ENCODE measurements around the gene ABR.

DNA sequence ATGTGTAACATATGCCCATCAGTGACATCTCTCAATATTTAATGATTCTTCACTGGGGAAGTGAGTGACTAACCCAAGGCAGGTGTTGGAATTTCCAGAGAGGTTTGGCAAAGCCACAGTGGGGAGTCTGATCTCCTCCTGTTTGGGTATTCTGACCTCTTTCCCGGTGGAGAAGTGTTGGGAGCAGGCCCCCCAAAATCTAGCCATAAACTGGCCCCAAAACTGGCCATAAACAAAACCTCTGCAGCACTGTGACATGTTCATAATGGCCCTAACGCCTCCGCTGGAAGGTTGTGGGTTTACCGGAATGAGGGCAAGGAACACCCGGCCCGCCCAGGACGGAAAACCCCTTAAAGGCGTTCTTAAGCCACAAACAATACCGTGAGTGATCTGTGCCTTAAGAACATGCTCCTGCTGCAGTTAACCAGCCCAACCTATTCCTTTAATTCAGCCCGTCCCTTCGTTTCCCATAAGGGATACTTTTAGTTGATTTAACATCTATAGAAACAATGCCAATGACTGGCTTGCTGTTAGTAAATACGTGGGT is 4.3 kb upstream of the DOC2B start:
- RAMPAGE, long total RNA: no peak
- RRBS, 2 experiments: no CpG with 5 or more reads among the region's 12 CpGs
CAGE:
- cytosol, long polyA minus RNA: no peak
- cytosol, long polyA plus RNA: no peak
- long polyA plus RNA: no peak
- nucleolus, long total RNA: no peak
- nucleus, long polyA plus RNA: no peak
- nucleus, long total RNA: no peak

DNA sequence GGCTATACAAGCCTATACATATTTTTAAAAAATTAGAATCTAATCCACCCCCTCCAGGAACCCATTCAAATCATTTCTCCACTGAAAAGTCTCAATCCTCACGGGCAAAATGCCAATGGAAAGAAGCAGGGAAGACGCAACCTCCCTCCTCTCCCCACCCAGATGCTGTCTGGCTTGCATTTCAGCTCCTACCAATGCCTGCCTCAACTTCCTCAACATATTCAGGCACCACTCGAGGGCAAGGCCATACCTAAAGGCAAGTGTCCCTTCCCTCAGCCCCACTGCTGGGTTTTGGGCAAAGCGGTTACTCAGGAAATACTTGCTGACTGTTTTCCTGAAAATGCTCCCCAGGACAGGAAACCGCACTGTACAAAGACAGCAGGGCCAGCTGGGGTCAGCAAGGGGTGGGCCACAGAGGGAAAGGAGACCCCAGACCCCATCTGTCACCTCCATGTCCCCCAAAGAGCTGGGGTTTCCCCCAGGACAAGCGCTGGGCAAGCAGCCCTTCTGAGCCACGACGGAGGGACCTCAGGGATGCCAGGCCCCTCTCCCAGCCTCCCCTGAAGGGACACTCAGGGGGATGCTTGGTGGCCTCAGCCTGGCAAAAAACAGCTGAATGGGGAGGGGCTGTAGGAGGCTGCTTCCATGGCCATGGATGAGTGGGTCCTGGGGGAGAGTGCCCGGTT is 47.7 kb upstream of the DOC2B start:
- RAMPAGE, long total RNA: no peak
- RRBS, 2 experiments: no CpG with 5 or more reads among the region's 9 CpGs
CAGE:
- cytosol, long polyA minus RNA: no peak
- cytosol, long polyA plus RNA: no peak
- long polyA plus RNA: no peak
- nucleolus, long total RNA: no peak
- nucleus, long polyA plus RNA: no peak
- nucleus, long total RNA: no peak

GRCh38 chr17:243943-244792 is 62.7 kb upstream of the DOC2B start:
- RAMPAGE, long total RNA: no peak
- RRBS, 2 experiments: no CpG with 5 or more reads among the region's 7 CpGs
CAGE:
- cytosol, long polyA minus RNA: no peak
- cytosol, long polyA plus RNA: no peak
- long polyA plus RNA: no peak
- nucleolus, long total RNA: no peak
- nucleus, long polyA plus RNA: no peak
- nucleus, long total RNA: no peak

DNA sequence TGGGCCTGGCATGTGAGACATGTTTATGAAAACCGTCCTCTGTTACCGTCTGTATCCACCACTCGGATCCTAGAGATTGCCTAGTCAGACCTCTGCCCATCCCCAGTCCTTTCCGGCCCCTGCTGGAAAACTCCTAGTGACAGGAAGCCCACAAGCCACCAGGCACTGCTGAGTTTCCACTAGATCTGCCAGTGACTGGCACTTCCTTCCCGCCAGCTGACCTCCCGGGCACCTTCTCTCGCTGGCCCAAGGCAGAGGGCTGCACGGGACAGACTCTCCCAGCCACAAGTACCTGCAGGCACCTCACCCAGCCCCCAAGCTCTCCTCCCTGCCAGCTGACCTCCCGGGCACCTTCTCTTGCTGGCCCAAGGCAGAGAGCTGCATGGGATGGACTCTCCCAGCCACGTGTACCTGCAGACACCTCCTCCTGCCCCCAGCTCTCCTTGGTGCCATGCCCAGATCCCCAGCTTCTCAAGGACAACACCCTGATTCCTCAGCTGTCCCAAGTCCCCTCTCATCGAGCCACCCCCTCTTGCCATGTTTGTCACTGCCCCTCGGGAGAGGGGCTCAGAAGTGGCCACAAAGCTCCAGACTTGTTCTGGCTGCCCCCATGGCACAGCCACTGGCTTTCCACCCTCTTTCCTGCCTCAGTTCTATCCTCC is 66.4 kb upstream of the DOC2B start:
- RAMPAGE, long total RNA: no peak
- RRBS, 2 experiments: 22% methylated on average over 3 of the region's 12 CpGs; no CpG with 5 or more reads in 1 of the 2 experiments
CAGE:
- cytosol, long polyA minus RNA: no peak
- cytosol, long polyA plus RNA: no peak
- long polyA plus RNA: no peak
- nucleolus, long total RNA: no peak
- nucleus, long polyA plus RNA: no peak
- nucleus, long total RNA: no peak

DNA sequence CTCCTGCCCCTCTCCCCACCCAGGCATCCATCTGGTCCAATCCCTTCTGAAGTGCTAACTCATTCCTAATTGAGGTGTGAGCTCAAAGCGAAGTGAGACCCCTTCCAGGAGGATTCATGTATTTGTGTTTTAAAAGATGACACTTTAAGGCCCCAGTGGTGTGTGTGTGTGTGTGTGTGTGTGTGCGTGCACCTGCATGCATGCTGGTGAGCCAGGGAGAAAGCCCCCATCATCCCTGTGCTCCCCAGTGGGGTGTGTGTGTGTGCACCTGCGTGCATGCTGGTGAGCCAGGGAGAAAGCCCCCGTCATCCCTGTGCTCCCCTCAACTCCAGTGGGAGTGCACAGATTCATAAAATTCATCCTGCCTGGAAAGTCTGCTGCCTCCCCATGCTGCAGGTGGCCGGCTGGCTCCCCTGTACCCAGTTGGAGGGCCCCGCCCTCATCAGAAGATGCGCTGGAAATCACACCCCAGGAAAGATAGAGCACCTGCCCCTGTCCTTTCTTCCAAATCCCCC is 84.7 kb upstream of the DOC2B start:
- RAMPAGE, long total RNA: no peak
- RRBS, 2 experiments: no CpG with 5 or more reads among the region's 7 CpGs
CAGE:
- cytosol, long polyA minus RNA: no peak
- cytosol, long polyA plus RNA: no peak
- long polyA plus RNA: no peak
- nucleolus, long total RNA: no peak
- nucleus, long polyA plus RNA: no peak
- nucleus, long total RNA: no peak

GRCh38 chr17:332950-333213 is 19.7 kb downstream of the RPH3AL start:
- RAMPAGE, long total RNA: no peak
- RRBS, 2 experiments: 92 to 95% methylated on average over 1 of the region's 11 CpGs
CAGE:
- cytosol, long polyA minus RNA: no peak
- cytosol, long polyA plus RNA: no peak
- long polyA plus RNA: no peak
- nucleolus, long total RNA: no peak
- nucleus, long polyA plus RNA: no peak
- nucleus, long total RNA: no peak

GRCh38 chr17:348597-349750 is 3.6 kb downstream of the RPH3AL start:
- RAMPAGE, long total RNA: no peak
- RRBS, 2 experiments: no CpG with 5 or more reads among the region's 19 CpGs
CAGE:
- cytosol, long polyA minus RNA: no peak
- cytosol, long polyA plus RNA: no peak
- long polyA plus RNA: no peak
- nucleolus, long total RNA: no peak
- nucleus, long polyA plus RNA: no peak
- nucleus, long total RNA: no peak

GRCh38 chr17:419135-419763 is 9.1 kb downstream of the C17orf97 start:
- RAMPAGE, long total RNA: no peak
- RRBS, 2 experiments: no CpG with 5 or more reads among the region's 13 CpGs
CAGE:
- cytosol, long polyA minus RNA: no peak
- cytosol, long polyA plus RNA: no peak
- long polyA plus RNA: no peak
- nucleolus, long total RNA: no peak
- nucleus, long polyA plus RNA: no peak
- nucleus, long total RNA: no peak

DNA sequence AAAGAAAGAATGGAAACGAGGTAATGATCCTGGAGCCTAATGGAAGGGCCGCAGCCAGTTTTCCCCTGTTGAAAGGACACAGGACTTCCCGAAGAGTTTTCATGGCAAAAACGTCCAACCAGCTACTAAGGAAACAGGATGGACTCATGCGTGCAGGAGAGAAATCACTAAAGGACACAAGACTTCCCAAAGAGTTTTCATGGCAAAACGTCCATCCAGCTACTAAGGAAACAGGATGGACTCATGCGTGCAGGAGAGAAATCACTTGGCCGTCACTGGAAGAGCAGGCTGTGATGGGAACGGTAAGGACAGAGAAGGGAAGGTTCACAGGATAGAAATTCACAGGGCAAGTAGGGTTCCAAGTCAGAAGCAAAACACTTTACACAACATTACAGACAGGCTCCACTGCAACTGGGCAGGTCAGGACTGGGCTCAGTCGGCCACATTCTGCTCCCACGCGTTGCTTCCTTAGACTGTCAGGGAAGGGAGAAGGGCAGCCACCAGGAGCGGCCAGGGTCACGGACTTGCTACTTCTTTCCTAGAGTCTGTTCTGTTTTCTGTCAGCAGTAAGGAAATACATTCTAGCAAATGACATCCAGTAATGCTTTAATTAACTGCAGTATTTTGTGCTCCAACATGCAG is 102.6 kb downstream of the C17orf97 start:
- RAMPAGE, long total RNA: no peak
- RRBS, 2 experiments: no CpG with 5 or more reads among the region's 14 CpGs
CAGE:
- cytosol, long polyA minus RNA: no peak
- cytosol, long polyA plus RNA: no peak
- long polyA plus RNA: no peak
- nucleolus, long total RNA: no peak
- nucleus, long polyA plus RNA: no peak
- nucleus, long total RNA: no peak

DNA sequence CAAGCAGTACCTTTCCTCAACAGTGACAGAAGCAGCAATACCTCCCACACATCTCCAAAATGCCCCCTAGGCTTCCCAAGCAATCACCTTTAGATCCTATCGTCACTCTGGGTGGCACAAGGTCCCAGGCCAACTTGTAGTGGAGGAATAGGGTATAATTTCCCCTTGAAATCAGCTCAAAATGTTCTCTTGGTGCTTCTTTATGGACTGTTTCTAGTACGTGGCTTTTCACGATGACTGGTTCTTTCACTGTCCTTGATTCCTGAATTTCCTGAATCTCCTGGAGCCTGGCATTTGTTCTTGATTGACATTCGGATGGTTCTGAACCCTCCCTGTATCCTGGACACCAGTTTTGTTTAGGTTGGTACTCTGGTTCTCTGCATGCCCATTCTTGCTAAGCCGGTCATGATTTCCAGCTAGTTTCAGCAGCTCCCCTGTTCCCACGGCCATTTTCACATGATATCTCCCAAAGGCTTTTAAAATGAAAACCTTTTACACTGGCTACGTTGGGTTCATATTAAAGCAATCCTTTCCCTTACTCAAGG is 6.9 kb upstream of the VPS53 start:
- RAMPAGE, long total RNA: no peak
- RRBS, 2 experiments: no CpG with 5 or more reads among the region's 7 CpGs
CAGE:
- cytosol, long polyA minus RNA: no peak
- cytosol, long polyA plus RNA: no peak
- long polyA plus RNA: no peak
- nucleolus, long total RNA: no peak
- nucleus, long polyA plus RNA: no peak
- nucleus, long total RNA: no peak

DNA sequence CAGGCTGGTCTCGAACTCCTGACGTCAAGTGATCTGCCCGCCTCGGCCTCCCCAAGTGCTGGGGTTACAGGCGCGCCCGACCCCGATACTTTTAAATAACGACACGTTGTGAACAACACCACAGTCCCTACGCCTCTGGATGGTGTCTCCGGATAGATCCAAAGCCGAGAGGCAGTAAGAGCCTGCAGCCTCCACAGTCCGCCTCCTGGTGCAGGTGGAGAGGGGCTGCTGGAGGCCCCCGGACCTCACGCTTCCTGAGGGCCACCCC is 737 bp upstream of the TLCD3A start:
- RAMPAGE, long total RNA: no peak
- RRBS, 2 experiments: 0 to 11% methylated on average over 3 of the region's 16 CpGs
CAGE:
- cytosol, long polyA minus RNA: no peak
- cytosol, long polyA plus RNA: no peak
- long polyA plus RNA: no peak
- nucleolus, long total RNA: no peak
- nucleus, long polyA plus RNA: no peak
- nucleus, long total RNA: no peak

GRCh38 chr17:789034-789764 is 7.0 kb downstream of the MRM3 start:
- RAMPAGE, long total RNA: no peak
- RRBS, 2 experiments: no CpG with 5 or more reads among the region's 16 CpGs
CAGE:
- cytosol, long polyA minus RNA: no peak
- cytosol, long polyA plus RNA: no peak
- long polyA plus RNA: no peak
- nucleolus, long total RNA: no peak
- nucleus, long polyA plus RNA: no peak
- nucleus, long total RNA: no peak

GRCh38 chr17:851202-851724 is 69.1 kb downstream of the MRM3 start:
- RAMPAGE, long total RNA: no peak
- RRBS, 2 experiments: 34 to 42% methylated on average over 3 of the region's 16 CpGs
CAGE:
- cytosol, long polyA minus RNA: no peak
- cytosol, long polyA plus RNA: no peak
- long polyA plus RNA: no peak
- nucleolus, long total RNA: no peak
- nucleus, long polyA plus RNA: no peak
- nucleus, long total RNA: no peak

DNA sequence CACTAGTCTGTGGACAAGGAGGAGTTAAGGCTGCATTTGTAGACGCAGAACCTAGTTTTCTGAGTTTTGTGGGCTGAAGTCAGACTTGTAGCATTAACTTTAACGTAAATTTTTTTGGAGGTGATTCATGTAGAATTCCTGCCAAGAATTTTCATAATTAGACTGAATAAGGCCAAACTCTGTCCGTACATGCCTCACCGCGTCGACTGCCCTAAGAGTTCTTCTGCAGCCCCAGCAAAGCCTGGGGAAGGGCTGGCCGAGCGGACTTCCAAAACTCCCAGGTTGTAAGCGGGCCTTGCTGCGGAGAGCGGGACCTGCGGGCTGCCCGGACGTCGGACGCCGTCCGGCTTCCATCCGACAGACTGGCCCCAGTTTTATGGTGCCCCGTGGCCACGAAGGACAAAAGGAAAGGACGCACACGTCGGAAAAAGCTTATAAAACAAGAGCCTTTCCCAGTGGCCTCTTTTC is 75.6 kb downstream of the NXN start:
- RAMPAGE, long total RNA: no peak
- RRBS, 2 experiments: no CpG with 5 or more reads among the region's 24 CpGs
CAGE:
- cytosol, long polyA minus RNA: no peak
- cytosol, long polyA plus RNA: no peak
- long polyA plus RNA: no peak
- nucleolus, long total RNA: no peak
- nucleus, long polyA plus RNA: no peak
- nucleus, long total RNA: no peak

DNA sequence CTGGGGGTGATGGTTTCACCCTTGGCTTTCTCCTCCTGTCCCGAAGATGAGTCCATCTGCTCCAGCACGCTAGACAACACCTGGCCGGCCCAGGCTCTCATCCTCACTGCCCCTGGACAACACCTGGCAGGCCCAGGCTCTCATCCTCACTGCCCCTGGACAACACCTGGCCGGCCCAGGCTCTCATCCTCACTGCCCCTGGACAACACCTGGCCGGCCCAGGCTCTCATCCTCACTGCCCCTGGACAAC is 58.1 kb downstream of the NXN start:
- RAMPAGE, long total RNA: no peak
- RRBS, 2 experiments: no CpG with 5 or more reads among the region's 5 CpGs
CAGE:
- cytosol, long polyA minus RNA: no peak
- cytosol, long polyA plus RNA: no peak
- long polyA plus RNA: no peak
- nucleolus, long total RNA: no peak
- nucleus, long polyA plus RNA: no peak
- nucleus, long total RNA: no peak

GRCh38 chr17:980677-981449 is 1.3 kb upstream of the NXN start:
- RAMPAGE, long total RNA: no peak
- RRBS, 2 experiments: no CpG with 5 or more reads among the region's 37 CpGs
CAGE:
- cytosol, long polyA minus RNA: no peak
- cytosol, long polyA plus RNA: no peak
- long polyA plus RNA: no peak
- nucleolus, long total RNA: no peak
- nucleus, long polyA plus RNA: no peak
- nucleus, long total RNA: no peak

DNA sequence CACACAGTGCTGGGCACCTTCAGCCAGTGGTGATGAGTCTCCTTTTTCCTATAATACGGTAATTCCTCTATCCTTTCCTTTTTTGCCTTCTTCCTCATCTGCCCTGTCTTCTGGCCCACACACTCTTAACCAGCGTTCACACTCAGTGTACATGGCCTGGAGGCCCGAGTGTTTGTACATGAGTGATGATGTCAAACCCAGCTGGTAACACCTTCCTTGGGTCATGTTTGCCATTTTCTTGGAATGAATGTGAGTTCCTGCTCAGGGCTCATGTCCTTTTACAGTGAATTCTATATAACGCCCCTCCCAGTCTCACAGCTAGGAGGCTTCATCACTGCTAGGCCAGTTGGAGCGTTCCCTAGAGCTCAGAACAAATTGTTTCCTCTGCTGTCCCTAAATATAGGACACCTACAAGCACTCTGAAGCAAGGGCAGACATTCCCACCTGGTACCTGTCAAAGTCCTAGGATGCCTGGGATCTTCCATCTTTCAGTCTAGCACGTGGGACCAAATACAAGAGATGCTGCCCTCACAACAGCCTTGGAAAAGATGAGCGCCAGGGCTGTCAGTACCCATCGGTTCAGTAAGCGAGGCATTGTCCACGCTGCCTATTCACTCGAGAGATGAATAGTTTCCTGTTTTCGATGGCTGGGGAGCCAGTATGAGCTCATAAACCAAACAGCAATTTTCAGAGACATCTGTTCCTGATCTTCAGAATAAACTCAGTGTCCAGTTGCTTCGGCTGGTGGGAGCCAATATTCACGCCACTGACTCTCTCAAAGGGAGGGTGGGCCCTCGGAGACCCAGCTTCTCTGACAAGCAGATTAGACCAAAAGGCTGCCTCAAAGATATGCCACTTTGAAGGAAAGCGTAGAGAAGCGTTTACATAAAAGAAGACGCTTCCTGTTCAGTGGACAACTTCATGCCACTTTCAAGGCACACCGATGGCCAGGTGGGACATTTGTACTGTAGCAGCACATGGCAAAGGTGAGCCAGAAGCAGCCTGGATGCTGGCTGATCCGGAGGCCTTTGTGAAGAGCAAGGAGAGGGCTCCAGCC is 5.7 kb downstream of the TIMM22 start:
- RAMPAGE, long total RNA: no peak
- RRBS, 2 experiments: no CpG with 5 or more reads among the region's 20 CpGs
CAGE:
- cytosol, long polyA minus RNA: no peak
- cytosol, long polyA plus RNA: no peak
- long polyA plus RNA: no peak
- nucleolus, long total RNA: no peak
- nucleus, long polyA plus RNA: no peak
- nucleus, long total RNA: no peak

- RAMPAGE, long total RNA: no peak
- RRBS, 2 experiments: no CpG with 5 or more reads among the region's 11 CpGs
CAGE:
- cytosol, long polyA minus RNA: no peak
- cytosol, long polyA plus RNA: no peak
- long polyA plus RNA: no peak
- nucleolus, long total RNA: no peak
- nucleus, long polyA plus RNA: no peak
- nucleus, long total RNA: no peak
These were observed 10.7 kb downstream of the ABR start for GRCh38 chr17:1169023-1169471.

DNA sequence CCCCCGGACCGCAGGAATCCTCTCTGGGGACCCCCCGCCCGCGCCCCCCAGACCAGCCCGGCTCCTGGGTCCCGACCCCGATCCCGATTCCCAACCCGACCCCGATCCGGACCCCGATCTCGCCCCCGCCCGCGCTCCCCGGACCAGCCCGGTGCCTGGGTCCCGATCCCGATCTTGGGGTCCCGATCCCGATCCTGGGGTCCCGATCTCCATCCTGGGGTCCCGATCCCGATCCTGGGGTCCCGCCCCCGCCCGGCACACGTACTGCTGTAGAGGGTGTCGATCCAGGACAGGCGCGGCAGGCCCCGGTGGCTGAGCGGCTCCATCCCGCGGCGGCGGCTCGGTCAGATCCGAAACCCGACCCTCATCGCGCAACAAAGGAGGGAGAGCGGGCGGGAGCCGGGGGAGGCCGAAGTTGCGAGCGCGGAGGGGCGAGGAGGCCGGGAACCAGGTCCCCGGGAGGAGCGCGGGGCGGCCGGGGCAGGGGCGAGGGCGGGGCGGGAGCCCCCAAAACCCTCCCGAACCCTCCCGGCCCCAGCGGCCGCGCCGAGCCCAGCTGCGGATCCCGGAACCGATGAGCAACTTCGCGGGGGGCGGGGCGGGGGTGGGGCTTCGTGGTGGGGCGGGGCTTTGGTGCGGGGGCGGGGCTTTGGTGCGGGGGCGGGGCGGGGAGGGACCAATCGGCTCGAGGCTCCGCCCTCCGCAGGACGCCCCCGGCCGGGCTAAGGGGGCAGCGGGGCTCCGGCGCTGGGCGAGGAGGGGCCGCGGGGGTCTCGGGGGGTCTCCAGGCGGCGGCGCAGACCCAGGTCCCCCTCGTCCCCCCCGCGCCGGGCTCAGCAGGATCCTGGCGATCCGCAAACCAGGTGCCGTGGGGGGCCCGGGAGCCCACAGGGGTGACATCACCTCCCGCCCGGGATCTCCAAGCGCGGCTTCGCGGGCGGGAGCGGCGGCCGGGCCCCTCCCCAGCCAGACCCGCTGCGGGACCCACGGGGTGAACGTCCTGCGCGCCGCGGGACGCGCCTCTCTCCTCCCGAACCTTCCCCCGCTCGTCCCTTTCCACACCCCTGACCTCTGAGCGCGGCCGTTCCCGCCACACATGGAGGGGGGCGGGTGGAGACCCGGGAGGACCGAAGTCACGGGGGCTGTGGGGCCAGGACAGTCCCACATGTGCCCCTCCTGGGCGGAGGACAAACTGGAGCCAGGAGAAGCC is at the start of gene ABR:
Gene ABR, minus strand, starts transcription at position 580 of the 1,210 bp plus-strand sequence.
- RAMPAGE, long total RNA: no peak
- RRBS, 2 experiments: 2 to 3% methylated on average over 61 to 73 of the region's 138 CpGs
CAGE:
- cytosol, long polyA minus RNA: no peak
- cytosol, long polyA plus RNA: no peak
- long polyA plus RNA: no peak
- nucleolus, long total RNA: no peak
- nucleus, long polyA plus RNA: no peak
- nucleus, long total RNA: no peak

- RAMPAGE, long total RNA: no peak
- RRBS, 2 experiments: 14% methylated on average over 5 of the region's 30 CpGs
CAGE:
- cytosol, long polyA minus RNA: no peak
- cytosol, long polyA plus RNA: no peak
- long polyA plus RNA: no peak
- nucleolus, long total RNA: no peak
- nucleus, long polyA plus RNA: no peak
- nucleus, long total RNA: no peak
These were observed 23.2 kb upstream of the ABR start for GRCh38 chr17:1203024-1203412.